Foreskin fibroblast (primary cell): Measurements from ENCODE around the genes PPP1R35 and NAT16.

DNA sequence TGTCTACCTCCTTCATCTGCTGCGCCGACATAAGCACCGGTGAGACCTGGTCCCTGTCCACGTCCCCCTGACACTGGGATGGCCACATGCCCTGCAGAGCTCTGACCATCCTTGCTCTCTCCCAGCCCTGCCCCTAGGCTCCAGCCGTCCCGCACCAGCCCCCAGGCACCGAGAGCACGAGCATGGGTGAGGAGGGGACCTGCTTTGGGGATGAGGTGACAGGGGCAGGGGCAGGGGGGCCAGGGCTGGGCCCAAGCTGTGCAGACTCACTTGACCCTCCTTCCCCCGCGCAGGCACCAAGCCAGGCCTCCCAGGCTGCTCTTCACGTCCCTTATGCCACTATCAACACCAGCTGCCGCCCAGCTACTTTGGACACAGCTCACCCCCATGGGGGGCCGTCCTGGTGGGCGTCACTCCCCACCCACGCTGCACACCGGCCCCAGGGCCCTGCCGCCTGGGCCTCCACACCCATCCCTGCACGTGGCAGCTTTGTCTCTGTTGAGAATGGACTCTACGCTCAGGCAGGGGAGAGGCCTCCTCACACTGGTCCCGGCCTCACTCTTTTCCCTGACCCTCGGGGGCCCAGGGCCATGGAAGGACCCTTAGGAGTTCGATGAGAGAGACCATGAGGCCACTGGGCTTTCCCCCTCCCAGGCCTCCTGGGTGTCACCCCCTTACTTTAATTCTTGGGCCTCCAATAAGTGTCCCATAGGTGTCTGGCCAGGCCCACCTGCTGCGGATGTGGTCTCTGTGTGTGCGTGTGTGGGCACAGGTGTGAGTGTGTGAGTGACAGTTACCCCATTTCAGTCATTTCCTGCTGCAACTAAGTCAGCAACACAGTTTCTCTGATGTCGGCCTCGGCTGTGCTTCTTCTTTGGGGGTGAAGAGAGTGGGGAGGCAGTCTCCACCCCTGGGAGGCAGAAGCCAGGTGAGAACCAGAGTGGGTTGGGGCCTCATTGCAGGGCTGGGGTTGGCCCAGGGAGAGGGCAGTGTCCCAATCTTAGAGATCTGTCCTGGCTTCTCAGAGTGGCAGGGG, 1.2 kb downstream of the PVRIG start:
- RRBS = no CpG with 5 or more reads among the region's 26 CpGs

DNA sequence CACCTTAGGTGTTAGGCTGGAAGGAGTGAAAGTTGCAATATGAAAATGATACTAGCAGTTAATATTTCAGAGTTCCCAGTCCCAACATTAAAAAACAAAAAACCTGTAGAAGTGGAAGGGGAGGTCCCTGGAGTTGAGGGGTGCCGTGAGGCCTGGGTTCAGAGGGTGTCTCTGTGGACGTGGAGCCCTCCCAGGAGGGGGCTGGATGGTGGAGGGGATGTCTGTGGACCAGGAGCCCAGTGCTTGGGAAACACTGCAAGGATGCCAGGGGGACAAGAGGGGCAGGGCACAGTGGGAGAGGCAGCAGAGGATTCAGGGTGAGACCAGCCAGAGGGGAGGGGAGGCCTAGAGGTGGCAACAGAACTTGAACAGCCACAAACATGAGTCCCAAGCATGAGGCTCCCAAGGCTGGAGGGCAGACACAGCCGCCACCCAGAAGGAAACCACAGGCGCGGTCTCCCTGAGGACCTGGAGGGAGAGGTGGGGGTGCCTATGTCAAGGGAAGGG, 7.0 kb upstream of the PILRA start:
- RRBS = no CpG with 5 or more reads among the region's 5 CpGs

- RRBS = 84% methylated on average over 5 of the region's 17 CpGs
Measured at GRCh38 chr7:100431488-100432488, 2.2 kb downstream of the MEPCE start.

- RRBS = no CpG with 5 or more reads among the region's 10 CpGs
Measured at GRCh38 chr7:100433230-100433883, 2.9 kb downstream of the PPP1R35 start.

- RRBS = 2% methylated on average over 10 of the region's 37 CpGs
Measured at GRCh38 chr7:100436279-100436839, at the start of gene PPP1R35. PPP1R35 (minus strand) TSS chr7:100436497.

- RRBS = no CpG with 5 or more reads among the region's 7 CpGs
Measured at GRCh38 chr7:100552101-100552817, 13.3 kb downstream of the AGFG2 start.

GRCh38 chr7:100568442-100568767, 5.3 kb downstream of the SAP25 start:
- RRBS = no CpG with 5 or more reads among the region's 7 CpGs

- RRBS = 89% methylated on average over 4 of the region's 9 CpGs
Measured at GRCh38 chr7:100572557-100572892, 1.2 kb downstream of the SAP25 start.

- RRBS = no CpG with 5 or more reads among the region's 27 CpGs
Measured at GRCh38 chr7:100576103-100577225, 2.8 kb upstream of the SAP25 start.

DNA sequence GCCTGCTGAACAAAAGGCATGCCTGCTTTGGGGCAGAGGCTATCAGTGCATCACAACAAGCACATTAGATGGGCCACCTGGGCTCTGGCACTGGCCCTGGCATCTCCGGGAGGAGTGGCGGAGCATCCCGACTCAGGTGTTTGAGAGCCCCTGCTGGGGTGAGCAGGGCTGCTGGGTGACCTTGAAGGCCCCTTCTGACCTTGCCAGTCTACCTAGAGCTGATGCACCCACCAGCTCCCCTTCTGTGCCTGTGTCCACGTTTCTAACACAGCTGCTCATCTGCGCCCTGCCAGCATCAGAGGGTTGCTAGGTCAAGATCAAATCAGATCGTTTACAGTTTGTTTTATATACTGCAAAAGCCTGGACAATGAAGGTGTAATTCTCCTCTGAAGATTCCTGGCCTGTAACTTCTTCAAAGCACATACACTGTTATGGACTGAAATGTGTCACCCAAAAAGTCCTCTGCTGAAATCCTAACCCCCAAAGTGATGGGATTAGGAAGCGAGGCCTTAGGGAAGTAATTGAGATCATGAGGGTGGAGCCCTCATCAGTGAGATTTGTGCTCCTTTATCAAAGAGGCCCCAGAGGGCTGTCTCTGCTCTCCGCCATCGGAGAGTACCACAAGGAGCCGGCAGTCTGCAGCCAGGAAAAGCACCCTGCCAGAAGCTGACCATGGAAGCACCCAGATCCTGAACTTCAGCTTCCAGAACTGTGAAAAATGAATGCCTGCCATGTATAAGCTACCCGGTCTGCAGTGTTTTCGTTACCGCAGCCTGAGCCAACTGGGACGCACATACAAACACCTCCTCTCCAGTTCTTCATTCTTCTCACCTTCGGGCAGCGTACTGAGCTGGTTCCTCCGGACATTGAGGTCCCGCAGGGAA, 4.7 kb downstream of the LRCH4 start:
- RRBS = 90% methylated on average over 7 of the region's 18 CpGs

DNA sequence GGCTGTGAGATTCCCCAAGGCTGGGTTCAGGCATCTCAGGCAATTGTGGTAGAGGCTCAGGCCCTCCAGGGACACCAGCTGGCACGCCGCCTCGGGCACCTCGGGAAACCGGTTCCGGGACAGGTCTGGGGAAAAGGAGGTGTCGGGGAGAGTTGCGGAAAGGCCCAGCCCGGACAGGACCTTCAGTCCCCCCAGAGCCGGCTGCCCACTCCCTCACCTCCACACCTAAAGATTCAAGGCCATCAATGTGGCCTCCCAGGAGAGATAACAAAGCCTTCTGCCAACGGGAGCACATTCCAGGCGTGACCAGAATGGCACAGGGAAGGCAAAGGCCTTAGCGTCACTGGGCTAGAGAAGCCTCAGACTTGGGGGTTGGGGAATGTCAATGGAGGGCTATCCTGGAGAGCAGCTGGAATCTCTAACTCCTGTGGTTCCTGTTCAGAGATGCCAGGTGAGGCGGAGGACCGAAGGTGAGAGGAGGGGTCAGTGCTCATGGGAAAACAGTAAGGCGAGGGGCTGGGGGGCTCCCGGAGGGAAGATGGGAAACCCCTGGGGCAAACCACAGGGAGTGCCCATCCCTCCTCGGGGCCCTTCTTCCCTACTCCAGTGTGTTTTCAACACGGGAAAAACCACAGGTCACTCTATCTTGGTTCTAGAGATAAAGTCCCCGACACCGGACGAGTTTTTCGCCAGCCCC, 3.4 kb downstream of the LRCH4 start:
- RRBS = 90% methylated on average over 4 of the region's 23 CpGs

DNA sequence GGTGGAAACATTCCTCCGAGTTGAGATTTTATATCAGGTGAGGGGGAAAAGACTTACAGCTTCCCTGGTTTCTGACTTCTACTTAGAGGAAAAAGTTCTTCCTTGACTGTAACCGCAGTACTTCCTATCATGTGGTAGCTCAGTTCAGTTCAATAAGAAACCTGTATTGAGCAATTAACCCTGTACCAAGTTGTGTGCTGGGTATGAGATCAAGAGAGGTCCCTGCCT, 1.4 kb downstream of the MOSPD3 start:
- RRBS = no CpG with 5 or more reads among the region's 2 CpGs

- RRBS = no CpG with 5 or more reads among the region's 17 CpGs
Measured at GRCh38 chr7:100642433-100643249, 1.3 kb upstream of the TFR2 start.

- RRBS = no CpG with 5 or more reads among the region's 36 CpGs
Measured at GRCh38 chr7:100885518-100886595, 3.7 kb downstream of the UFSP1 start.

DNA sequence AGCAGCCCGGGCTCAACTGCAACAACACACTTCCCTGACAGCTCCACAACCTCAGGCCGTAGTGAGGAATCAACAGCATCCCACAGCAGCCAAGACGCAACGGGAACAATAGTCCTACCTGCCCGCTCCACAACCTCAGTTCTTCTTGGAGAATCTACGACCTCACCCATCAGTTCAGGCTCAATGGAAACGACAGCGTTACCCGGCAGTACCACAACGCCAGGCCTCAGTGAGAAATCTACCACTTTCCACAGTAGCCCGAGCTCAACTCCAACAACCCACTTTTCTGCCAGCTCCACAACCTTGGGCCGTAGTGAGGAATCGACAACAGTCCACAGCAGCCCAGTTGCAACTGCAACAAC, 15.9 kb upstream of the MUC17 start:
- RRBS = no CpG with 5 or more reads among the region's 13 CpGs

GRCh38 chr7:101128130-101128849, 1.4 kb downstream of the SERPINE1 start:
- RRBS = no CpG with 5 or more reads among the region's 13 CpGs

- RRBS = no CpG with 5 or more reads among the region's 11 CpGs
Measured at GRCh38 chr7:101136765-101137432, 10.0 kb downstream of the SERPINE1 start.

DNA sequence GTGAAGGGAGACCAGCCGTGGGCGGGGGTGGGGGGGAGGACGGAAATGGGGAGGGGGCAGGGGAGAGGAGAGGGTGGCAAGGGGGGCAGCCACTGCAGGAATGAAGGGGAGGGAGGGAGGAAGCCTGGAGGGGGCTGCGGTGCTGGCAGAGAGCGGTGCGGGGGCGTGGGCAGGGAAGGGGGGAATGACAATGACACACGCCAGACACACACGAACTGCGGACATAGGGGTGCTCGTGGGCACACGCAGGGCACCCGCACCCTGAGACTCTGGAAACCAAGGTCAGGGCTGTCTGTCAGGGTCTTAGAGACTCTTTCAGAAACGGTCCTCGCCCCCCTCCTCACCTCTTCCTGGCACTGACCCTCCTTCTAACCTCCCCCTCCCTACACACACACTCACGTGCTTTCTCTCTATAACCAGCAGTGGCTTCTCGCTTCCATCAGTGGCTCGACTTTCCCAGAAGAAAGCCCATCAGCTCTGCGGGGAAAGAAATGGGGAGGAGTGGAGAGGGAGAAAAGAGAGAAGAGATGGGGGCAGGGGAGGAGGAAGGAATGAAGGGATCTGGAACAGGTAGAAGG, 1.5 kb upstream of the VGF start:
- RRBS = no CpG with 5 or more reads among the region's 19 CpGs

GRCh38 chr7:101169789-101170317, 4.5 kb upstream of the VGF start:
- RRBS = no CpG with 5 or more reads among the region's 31 CpGs

- RRBS = 2% methylated on average over 22 of the region's 59 CpGs
Measured at GRCh38 chr7:101180014-101180480, at the start of gene NAT16. NAT16 (minus strand) TSS chr7:101180293.